ENCODE measurements around a stretch of chr2.

DNA sequence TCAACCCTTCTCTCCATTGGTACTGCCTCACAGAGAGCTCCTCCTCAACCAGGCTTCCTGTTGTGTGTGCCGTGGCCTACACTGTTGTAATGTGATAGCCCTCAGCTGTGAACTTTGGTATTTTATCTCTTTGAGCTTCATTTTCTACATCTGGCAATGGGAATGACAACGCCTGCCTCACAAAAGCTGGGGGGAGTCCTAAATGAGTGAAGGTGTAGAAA is 16.9 kb upstream of the MAP3K20 start:
- PRO-cap = no peak

DNA sequence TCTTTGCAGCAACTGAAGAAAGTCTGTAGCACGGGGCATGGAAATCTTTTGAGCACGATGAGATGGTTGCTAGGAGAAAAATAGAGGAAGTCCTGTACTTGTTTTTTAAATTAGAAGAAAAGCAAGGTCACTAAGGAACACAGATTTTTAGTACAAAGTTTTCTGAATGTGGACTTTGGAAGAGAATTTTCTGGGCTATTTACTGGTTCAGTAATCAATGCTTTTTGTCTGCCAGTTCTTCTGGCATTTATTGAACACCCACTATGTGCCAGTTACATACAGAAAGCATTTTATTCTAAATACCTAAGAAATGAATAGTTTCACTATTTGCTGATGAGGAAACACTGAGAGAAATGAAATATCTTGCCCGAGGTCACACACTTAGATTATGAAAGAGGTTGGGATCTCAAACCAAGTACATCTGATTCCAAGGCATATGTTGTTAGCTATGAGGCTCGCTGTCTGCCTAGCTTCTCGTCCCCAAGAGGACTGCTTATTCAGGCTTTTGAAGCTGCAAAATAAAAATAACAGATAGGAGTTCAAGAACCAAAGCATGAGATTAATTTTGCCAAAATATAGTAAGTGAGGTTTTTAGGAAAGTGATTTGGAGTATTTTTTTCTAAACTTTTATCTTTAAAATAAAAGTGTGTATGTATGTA is 15.5 kb upstream of the MAP3K20 start:
- PRO-cap = no peak

GRCh38 chr2:173090968-173091836 is 15.6 kb downstream of the MAP3K20 start:
- PRO-cap = no peak

DNA sequence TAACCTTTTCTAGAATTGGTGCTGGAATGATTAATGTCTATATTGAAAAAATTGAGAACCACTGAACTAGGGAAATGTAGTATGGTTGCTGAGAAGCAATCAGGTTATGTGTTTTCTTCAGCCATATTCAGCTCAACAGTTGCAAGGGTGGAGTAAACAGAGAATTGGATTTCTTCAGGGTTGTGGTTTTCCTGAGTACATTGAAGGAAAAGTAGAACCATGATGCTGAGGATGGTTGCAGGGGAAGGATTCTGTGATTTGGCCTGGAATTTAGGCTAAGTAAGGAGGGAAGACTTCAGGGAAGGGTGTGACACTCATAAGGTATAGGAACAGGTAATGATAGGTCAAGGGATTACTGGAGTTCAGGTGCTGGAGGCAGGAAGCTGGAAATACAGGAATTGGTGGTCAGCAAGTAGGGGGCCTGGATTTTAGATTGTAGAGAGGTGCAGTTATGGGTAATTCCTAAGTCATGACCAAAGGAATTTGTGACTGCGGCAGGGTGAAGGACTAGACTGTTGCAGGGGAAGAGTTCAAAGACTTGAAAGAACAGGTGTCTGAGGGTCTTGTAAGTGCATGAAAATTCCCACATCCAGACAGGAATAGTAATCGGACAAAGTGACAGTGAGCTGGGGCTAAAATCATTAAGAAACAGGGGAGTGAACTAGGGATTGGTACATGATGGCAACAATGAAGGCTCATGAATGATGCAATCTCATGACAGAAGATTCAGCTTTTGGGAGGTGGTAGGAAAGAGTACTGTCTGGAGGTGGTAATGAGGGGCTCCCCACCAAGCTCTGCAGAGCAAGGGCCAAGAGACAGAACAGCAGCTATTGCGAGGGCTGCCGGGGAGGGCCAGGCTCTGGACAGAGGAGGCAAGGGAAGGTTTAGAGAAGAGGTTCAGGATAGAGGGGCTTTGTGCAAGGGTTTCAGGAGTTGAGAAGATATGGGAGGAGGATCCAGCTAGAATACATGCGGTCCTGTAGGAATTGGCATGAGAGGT is 31.1 kb downstream of the MAP3K20 start:
- PRO-cap = no peak

GRCh38 chr2:173192064-173192539 is 116.5 kb downstream of the MAP3K20 start:
- PRO-cap = no peak

GRCh38 chr2:173220964-173221638 is 133.6 kb upstream of the CDCA7 start:
- PRO-cap = no peak

- PRO-cap = no peak
Observed at GRCh38 chr2:173287433-173287949, 67.2 kb upstream of the CDCA7 start.

GRCh38 chr2:173918505-173919342 is 46.4 kb downstream of the SP3 start:
- PRO-cap = no peak

GRCh38 chr2:173936647-173937585 is 28.3 kb downstream of the SP3 start:
- PRO-cap = no peak

DNA sequence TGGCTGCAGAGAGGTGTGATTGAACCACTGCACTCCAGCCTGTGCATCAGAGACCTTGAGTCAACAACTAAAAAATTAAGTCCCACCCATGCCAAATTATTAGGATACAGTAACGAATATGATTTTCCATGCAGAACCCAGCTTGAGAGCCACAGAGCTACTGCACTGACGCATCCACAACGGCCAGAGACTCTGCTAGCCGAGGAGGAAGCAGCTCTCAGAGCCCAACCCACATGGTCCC is 25.7 kb upstream of the SP3 start:
- PRO-cap = no peak

- PRO-cap = no peak
Observed at GRCh38 chr2:174053295-174054396, 88.5 kb upstream of the SP3 start.

DNA sequence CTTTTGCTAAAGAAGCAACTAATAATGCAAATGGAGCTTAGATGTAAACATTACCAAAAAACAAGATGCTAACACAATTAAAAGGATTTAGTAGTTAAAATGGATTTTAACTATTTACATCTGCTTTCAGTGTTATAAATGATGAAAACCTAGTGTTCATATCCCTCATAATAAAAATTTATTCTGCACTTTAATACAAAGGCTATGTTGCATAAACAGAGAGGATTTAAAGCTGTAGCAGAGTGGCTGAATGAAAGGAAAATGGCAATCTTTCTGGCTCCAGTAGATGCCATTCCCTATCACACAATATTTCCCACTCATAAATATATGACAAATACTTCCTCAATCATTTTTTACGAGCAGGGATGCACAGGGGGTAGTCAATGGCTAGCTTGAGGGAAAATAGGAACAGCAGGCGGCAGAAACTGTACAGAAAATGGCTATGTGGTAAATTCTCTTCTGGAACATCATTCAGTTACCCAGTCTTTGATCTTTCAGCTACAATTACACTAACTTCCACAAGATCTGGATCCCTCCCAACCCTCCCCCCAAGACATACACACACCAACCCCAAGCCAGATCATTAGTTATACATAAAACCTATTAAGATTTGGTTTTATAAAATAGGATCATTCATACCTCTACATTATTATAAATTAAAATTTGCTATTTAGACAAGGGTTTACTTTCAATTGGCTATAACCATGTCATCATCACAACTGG is 127.2 kb downstream of the OLA1 start:
- PRO-cap = no peak

- PRO-cap = no peak
Observed at GRCh38 chr2:174325756-174327189, 8.5 kb upstream of the SP9 start.

- PRO-cap = no peak
Observed at GRCh38 chr2:174350403-174350796, 15.6 kb downstream of the SP9 start.

- PRO-cap = no peak
Observed at GRCh38 chr2:174585691-174586402, 11.8 kb downstream of the WIPF1 start.

DNA sequence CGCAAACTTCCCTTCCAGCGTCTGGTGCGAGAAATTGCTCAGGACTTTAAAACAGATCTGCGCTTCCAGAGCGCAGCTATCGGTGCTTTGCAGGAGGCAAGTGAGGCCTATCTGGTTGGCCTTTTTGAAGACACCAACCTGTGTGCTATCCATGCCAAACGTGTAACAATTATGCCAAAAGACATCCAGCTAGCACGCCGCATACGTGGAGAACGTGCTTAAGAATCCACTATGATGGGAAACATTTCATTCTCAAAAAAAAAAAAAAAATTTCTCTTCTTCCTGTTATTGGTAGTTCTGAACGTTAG is 44.2 kb downstream of the CHRNA1 start:
- PRO-cap = no peak

DNA sequence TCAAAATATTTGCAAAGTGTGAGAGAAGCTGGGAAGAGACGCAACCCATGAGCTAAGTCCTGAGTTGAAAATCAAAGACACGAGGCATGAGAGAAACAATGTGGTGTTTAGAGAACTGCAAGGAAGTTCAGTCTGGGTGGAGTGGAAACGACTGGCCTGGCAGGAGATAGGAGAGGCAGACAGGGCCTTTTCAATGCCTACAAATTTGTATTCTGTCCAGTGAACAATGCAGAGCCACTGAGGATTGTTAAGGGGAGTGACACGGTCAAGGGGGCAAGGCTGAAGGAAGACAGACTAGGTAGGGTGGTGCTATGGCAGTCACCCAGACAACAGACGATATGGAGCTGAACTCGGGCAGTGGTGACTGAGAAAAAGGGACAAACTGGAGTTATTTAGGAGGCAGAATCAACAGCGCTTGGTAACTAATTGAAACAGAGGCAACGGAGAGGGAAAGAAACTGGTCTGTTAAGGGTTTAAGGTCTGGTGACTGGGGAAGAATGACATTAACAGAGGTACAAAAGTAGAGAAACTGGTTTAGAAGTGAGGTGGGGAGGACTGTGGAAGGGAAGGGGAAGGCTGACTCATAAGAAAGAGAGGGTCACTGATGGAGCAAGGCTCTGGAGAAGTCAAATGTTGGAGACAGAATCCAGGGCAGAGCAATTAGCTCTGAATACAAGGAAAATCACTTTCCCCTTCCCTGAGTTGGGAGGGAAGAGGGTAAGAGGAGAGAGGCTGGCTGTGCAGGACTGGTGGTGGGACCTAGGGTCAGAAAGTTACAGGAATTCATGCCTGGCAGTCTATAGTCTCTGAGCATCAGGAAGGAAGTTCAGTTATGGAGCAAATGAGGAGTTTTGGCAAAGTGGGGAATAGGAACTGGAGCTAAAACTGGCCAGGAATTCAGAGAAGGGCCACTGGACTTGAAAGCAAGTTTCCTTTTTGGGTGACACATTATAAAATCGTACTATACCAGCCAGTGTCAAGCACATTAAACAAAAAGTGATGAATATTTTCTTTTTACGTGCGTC is 63.4 kb upstream of the CHRNA1 start:
- PRO-cap = no peak

- PRO-cap = no peak
Observed at GRCh38 chr2:174844185-174844732, 80.0 kb upstream of the CHRNA1 start.

DNA sequence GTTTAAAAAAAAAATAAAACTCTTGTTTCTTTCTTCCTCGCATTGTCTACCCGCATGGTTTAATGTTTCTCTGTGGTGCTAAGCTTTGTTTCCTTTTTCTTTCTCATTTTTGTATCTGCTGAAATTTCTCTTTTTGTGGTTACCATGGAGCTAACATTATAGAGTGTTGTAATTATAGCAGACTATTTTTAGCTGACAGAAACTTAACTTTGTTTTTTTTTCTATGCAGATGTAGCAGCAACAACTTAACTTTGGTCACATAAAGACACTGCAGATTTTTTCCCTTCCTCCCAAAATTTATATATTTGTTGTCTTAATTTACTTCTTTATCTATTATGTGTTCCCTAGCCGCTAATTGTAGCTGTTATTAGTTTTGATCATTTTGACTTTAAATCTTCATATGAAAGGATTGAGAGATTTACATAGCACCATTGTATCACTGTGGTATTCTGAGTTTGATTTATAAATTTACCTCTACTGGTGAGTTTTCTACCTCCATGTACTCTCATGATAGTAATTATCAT is 43.2 kb upstream of the CHN1 start:
- PRO-cap = no peak

DNA sequence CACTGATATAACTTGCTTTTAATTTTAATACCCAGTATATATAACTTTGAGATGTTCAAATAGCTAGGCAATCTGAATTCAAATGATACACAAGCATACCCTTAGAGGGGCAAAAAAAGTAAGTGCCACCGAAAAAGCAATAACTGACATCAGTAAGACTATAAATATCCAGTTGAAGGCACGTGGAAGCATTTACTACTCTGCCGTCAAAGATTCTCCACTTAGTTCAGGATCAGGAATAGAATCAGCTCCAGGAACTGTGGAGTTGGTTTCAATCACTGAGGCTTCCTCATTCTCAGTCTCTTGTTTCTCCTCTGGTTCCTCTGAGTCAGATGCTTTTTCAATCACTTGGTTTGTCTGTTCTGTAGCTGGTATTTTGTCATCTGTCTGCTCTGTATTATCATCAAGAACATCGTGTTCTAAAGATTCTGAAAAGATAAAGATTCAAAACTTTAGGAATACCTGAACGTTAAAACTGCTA is 72.3 kb downstream of the LNPK start:
- PRO-cap = no peak